REH cell (cell line): Measurements from ENCODE around the genes CHAT and PRKG1.

- PRO-cap: no peak
Observed at GRCh38 chr10:48934830-48935604, 4.6 kb downstream of the LRRC18 start.

- PRO-cap: no peak
Observed at GRCh38 chr10:49139051-49139462, 5.2 kb upstream of the FAM170B start.

DNA sequence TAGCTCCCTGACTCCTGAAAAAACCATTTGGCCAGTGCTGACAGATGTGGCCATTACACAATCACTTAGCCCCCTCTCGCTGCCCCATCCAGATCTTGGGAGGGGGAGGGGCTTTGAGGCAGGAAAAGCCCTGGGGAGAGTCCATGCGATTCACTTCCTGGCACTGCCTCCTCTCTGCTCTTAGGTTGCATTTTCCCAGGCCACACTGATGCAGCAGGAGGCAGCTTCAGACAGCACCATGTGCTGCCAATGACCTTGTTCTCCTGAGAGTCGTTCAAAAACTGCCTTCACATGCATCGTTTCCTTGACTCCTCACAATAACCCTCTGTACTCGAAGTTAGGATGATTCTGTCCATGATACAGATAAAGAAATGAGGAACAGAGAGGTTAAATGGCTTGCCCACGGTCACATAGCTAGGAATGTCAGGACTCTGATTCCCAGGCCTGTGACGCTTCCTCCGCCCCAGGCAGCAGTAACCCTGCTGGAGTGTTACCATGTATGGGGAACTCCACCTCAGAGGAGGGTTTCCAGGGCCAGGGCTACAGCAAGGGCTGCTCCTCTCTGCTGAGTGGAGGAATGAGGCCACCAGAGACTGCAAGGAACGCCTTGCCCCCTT lies 35.9 kb downstream of the DRGX start:
- PRO-cap: no peak

- PRO-cap: no peak
Observed at GRCh38 chr10:49524027-49524952, 14.6 kb downstream of the ERCC6 start.

- PRO-cap: no peak
Observed at GRCh38 chr10:49613787-49614112, at the start of gene CHAT. Gene CHAT, plus strand, starts transcription at chr10:49614037.

DNA sequence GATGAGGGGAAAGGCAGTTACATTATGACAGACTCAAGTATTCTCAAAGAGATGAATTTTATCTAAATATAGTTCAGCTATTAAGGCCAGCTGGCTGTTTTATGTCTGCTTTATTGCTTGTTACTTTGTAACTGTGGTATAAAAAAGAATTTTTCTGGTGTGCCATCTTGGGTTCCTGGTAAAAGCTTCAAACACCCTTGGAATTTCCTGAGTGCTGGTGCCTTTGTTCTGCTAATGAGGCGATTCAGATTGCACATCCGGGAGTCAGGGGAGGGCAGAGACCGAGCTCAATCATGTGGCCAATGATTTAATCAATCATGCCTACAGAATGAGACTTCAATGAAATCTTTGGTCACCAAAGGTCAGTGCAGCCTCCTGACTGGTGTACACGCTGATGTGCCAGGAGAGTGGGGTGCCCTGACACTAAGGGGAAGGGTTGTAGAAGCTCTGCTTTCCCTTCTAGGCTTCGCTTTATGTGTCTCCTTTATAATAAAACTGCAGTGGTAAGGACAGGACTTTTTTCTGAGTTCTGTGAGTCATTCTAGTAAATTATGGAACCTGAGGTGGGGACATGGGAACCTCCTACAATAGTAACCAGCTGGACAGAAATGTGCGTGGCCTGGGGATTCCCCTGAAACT lies 69.3 kb upstream of the OGDHL start:
- PRO-cap: no peak

GRCh38 chr10:49933224-49933963 lies 8.4 kb downstream of the PARG start:
- PRO-cap: no peak

DNA sequence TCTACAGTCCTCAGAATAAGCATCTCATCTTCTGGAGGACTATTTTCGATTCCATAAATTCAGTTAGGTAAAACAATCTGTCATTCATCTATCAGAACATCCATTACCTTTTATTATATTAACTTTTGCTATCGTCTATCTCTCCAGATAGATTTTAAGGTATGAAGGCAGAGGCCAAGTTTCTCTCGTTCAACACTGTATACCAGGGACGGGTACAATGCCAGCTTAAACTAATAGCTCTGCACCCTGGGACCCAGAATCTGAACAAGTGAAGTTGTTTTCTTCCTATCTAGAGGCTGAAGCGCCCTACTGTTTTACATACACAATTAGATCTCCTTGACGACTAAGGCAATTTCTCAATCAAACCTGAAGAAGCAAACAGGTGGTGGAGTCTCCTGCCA lies 946 bp downstream of the PARG start:
- PRO-cap: bidirectional peak, plus-strand start outside the sequence, minus-strand start at position 270 of the sequence

DNA sequence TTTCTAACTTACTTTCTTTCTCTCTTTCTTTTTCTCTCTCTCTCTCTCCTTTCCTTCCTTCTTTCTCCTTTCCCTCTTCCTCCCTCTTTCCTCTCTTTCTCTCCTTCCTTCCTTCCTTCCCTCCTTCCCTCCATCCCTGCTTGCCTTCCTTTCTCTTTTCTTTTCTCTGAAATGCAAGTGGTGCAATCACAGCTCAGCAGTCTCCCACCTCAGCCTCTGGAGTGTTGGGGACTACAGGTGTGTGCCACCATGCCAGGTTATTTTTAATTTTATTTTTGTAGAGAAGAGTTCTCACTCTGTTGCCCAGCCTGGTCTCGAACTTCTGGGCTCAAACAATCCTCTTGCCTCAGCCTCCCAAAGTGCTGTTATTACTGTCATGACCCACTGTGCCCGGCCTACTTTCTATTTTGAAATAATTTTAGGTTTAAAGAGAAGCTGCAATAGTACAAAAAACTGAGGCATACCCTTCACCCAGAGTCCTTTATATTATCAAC lies 133.1 kb upstream of the ASAH2 start:
- PRO-cap: no peak

- PRO-cap: no peak
Observed at GRCh38 chr10:50469997-50470369, 153.8 kb downstream of the SGMS1 start.

- PRO-cap: bidirectional peak, plus-strand start at chr10:50624951, minus-strand start at chr10:50624503; bidirectional peak, plus-strand start at chr10:50625169, minus-strand start at chr10:50625165; bidirectional peak, plus-strand start at chr10:50625358, minus-strand start at chr10:50625312
Observed at GRCh38 chr10:50624783-50625620, 1.2 kb upstream of the SGMS1 start.

GRCh38 chr10:50773523-50773918 lies 33.8 kb downstream of the ASAH2B start:
- PRO-cap: no peak

DNA sequence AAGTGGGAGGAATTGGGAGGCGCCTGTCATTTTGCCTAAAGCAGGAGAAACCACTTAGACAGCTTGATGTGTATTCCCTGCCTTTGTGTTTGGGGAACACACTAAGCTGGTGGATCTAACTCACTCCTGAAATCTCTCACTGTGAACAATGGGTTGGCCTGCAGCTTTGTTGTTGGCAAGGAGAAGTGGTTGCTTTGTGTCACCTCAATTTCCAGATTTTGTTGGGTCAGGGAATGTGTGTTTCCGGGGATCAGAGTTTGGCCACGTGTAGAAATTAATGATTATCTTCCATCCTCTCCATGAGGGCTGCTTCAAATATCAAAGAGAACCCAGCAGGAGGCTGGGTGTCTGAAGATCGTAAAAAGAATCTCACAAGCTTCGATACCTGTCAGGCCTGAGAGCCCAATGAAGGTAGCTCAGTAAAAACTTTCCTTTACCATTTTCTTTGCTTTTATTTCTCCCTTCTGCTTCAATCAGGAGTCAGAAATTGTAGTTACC lies 27.8 kb downstream of the A1CF start:
- PRO-cap: no peak

DNA sequence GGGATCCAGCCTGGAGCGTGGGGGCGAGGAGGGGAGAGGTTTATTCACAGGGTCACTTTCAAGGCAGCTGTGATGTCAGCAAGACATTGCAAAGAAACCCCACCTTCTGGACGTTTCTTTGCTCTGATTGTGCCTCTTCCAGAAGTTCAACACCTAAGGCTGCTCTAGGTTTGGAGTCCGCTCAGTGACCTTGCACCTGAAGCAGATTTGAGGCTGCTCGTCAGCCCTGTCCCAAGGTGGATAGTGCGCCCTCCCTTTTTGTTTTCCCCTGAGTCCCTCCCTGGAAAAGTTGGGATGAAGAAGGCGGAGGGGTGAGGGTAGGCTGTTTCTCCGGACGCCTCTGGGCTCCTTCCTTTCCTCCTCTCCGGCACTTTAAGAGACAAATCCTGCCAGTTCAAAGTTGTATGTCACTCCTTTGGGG lies 82.0 kb upstream of the PRKG1 start:
- PRO-cap: no peak

DNA sequence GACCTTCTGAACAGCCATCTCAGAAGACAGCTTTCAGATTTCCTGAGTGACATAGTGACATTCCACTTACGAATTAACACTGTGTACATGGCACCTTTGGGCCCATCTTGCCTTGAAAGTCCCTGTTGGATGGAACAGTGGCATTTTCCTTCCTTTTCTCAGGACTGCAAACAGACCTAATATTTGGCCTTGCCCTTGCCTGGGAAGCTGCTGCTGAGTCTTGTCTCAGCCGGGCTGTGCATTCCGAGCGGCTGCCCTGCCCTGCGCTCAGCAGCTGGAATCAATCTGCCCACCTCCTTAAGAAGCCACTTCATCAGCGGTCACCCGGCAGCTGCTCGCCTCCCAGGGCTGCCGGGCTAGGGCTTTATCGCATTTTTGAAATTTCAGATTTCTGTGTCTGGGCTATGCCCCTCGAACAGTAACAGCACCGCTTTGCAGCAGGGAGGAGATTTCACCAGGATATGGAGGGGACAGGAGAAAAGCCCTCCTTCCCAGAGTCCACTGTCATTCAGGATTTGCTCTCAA lies 81.0 kb upstream of the PRKG1 start:
- PRO-cap: no peak

- PRO-cap: no peak
Observed at GRCh38 chr10:51073595-51074281, 549 bp upstream of the PRKG1 start.

DNA sequence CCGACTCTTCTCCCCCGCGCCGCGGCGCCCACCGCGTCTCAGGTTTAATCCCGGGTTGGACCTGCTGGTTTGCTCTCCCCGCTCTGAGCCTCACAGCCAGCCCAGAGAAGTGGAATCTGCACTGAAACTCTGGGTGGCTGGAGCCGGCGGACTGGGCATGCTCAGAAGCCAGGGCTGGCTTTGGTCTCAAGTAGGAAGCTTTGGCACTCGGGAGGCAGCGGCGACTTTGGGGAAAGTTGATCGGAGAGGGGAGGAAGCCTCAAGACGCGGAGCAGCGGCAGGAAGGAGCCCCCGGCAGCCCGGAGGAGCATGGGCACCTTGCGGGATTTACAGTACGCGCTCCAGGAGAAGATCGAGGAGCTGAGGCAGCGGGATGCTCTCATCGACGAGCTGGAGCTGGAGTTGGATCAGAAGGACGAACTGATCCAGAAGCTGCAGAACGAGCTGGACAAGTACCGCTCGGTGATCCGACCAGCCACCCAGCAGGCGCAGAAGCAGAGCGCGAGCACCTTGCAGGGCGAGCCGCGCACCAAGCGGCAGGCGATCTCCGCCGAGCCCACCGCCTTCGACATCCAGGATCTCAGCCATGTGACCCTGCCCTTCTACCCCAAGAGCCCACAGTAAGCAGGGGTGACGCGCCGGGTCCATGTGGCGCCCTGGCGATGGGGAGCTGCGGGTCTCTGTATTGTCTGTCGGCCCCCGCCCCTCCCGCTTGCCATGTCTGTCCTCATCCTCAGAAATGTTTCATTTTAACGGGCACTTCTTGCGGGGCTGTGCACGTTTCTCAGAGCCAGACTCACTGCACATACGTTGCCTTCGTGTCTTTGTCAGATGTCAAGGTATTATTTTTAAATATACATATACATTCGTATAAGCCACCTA lies at the start of gene PRKG1:
PRKG1 (plus strand) TSS at position 206 of the 882 bp plus-strand sequence.
- PRO-cap: no peak

DNA sequence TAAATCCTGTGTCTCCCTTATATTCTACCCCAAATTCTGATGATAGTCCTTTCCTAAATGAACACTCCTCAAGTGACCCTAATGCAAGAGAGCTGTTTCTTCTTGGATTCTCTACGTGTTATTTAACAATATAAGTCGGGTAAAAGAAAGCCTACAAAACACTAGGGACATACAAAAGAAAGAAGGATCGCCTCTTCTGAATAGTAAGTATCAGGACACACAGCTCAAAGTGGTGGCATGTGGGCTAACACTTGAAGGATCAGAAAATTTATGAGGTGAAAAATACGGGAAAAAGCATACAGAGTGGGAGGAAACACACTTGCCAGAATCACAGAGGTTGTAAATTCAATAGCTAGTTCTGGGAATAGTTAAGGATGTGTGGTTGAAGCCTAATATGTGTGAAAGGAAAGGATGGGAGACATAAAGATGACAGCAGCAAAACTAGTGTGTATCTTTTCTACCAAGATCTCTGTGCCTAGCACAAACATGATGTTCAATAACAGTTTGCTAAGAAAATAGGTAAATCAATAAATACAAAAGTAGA lies 125.6 kb downstream of the PRKG1 start:
- PRO-cap: no peak

DNA sequence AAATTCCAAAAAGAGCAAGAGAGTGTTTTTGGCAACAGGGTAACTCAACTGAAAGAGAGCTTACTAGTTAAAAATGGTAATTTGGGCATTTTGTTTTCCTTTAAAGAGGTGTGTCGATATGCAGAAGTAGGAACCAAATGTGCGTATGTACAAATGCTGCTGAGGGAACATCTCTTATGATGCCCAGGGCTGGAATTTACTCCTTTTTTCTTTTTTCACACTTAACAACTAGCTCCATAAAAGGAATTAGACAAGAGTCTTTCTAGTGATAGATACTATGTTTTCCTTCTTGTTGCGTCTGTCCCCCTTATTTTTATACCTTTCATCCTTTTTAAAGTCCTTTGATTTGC lies 293.0 kb downstream of the PRKG1 start:
- PRO-cap: no peak

DNA sequence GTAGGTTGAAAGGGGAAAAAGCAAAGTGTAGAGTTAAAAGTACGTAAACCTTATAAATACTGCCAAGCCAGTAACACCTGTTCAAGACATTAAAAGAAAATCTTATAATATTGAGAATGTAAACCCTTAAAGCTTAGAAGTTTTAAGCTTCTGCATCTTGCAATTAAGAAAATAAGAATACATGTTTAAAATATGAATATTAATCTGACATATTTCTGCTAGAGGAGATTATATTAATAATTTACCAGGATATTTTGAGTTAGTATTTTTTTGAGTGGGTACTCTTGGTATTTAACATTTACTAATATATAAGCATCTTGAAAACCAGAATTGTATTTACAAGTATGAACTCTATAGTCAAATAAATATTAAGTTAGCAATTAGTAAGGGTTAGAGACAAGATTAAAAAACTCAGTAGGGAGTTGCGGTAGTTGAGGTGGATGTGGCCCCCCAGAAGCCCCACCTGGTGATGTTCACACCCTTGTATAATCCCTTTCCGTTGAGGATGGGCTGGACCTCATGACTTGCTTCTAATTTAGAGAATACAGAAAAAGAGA lies 212.2 kb downstream of the CSTF2T start:
- PRO-cap: no peak